Measurements from ENCODE around the genes DPEP3 and HAS3.

GRCh38 chr16:67980176-67980888, at the start of gene DPEP3:
DPEP3 (minus strand) TSS chr16:67980499.
- PRO-cap = no peak

DNA sequence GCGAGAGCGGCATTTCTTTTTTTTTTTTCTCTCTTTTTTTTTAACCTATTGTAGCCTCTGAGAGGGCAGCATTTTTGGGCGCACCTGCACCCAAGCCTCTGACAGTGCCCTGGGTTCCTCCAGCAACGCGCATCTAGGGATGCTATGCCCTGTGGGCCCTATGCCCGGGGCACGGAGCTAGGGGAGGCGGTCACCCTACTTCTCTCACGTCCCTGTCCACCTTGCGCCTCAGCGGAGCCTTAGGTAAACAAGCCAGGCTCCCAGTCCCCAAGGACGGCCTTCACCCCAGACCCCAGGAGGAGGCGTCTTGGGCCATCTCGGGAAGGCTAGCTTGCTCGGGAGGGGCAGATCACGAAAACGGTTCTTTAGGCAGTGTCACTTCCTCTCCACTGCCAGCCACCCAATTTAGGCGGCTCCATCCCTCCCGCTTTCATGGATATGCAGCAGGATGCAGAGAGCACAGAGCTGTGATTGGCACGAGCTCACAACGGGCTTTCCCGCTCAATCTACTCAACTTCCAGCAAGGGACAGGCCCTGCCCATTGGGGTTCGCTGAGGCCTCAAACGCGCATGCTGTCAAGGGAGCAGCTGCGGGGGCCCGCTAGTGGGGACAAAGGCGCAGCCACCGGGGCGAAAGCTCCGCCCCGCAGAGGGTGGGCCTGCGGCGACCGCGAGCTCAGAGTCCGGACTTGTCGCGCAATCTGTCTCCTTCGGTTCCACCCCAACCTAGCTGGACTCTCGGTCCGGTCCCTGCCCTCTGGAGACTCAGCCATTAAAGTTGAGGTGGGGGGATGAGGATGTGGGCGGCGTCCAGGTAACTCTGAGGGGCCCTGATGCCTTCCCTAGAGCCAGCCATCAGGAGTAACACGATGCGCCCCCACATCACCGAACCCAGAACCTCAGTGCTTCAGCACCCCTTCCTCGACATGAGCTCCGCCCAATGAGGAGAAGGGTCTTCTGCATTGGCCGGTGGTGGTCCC, 768 bp upstream of the NFATC3 start:
- PRO-cap = bidirectional peak, plus-strand start at position 433 of the sequence, minus-strand start at position 432 of the sequence; bidirectional peak, plus-strand start at position 663 of the sequence, minus-strand start at position 508 of the sequence

GRCh38 chr16:68086716-68087246, 1.6 kb downstream of the NFATC3 start:
- PRO-cap = no peak

- PRO-cap = no peak
Measured at GRCh38 chr16:68097190-68097661, 12.1 kb downstream of the NFATC3 start.

DNA sequence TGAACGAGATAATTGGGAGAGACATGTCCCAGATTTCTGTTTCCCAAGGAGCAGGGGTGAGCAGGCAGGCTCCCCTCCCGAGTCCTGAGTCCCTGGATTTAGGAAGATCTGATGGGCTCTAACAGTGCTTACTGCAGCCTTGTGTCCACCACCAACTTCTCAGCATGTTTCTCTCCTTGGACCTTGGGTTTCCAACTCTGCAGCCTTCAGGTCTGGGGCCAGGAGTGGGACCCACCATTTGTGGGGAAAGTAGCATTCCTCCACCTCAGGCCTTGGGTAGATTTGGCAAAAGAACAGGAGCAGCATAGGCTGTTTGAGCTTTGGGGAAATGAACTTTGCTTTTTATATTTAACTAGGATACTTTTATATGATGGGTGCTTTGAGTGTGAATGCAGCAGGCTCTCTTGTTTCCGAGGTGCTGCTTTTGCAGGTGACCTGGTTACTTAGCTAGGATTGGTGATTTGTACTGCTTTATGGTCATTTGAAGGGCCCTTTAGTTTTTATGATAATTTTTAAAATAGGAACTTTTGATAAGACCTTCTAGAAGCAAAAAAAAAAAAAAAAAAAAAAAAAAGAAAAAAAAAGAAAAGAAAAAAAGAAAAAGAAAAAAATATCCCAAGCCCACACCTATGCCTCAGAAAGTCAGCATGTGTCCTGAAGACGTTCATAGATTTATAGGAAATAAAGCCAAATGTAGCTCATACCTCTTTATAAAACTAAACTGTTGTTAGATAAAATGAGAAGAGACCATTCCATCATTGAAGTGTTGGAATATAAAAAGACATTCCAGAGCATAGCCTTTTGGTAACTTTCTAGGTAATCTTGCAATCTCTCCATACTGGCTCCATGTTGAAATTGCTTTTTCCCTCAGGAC, 9.3 kb downstream of the ESRP2 start:
- PRO-cap = no peak

DNA sequence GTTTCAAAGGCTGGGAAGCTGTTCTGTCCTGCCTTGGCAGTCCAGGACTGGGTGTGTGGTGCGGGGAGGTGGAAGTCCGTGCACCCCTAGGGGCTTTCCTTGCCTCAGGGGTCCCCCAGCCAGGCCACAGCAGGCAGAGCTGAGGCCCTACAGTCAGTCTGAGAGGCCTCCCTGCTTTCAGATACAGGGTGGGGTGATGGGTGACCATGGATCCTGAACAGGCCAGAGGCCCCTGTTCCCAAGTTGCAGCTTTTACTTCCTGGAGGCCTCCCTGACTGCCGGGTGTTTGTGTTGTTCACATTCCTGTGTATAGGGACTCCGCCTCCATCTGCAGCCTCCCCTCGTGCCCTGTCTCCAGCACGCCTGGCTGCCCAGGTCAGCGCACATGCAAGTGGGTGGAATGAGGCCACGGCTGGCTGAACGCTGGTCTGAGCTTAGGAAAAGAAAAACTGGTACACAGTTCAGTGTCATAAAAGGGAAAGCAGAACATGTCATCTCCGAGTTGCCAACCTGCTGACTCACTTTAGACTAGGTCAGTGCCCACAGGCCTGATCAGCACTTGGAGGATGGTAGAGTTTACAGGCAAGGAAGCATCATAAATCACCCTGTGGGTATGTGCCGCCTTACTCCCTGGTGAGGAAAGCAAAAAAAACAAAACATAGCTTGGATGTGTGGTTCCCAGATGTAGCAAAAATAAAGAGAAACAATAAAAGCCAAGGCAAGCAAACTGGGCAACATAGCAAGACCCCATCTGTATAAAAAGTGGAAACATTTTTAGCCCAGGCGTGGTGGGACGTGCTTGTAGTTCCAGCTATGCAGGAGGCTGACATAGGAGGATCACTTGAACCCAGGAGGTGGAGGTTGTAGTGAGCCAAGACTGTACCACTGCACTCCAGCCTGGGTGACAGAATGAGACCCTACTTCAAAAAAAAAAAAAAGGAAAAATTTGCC, 6.2 kb upstream of the SLC7A6 start:
- PRO-cap = no peak

DNA sequence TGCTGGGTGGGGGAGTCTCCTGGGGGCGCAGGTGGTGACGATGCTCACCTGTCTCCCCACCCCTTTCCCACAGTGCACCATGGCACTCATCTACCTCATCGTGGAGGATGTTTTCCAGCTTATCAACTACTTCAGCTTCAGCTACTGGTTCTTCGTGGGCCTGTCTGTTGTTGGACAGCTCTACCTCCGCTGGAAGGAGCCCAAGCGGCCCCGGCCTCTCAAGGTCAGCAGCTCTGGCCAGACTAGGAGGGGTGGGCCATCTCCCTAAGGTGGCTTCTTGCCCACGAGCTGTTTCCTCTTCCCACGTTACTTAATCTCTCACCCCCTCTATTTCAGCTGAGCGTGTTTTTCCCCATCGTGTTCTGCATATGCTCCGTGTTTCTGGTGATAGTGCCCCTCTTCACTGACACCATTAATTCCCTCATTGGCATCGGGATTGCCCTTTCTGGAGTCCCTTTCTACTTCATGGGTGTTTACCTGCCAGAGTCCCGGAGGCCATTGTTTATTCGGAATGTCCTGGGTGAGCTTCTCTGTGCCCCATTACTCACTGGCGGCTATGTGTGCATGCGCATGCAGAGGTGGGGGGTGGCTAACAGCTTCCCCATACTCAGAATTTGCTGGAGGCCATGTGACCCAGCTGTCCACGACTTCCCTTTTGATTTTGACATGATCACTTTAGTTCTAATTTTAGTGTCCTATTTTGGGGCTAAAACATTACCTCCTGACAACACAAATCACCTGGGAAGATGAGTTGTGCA, 14.3 kb downstream of the SLC7A6OS start:
- PRO-cap = no peak

DNA sequence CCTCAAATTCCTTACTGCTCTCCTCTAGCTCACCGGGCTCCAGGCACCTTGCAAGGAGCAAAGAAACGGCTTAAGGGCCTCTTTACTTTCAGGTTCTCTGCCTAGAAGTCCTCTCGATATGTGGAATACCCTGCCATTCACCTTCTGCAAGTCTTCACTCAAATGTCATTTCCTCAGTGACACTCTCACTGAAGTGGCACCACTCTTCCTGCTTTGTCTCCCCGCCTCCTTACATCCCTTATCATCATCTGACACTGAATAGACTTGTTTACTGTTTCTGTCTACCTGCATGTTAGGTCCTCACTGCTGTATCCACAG, 965 bp downstream of the SLC7A6OS start:
- PRO-cap = no peak

DNA sequence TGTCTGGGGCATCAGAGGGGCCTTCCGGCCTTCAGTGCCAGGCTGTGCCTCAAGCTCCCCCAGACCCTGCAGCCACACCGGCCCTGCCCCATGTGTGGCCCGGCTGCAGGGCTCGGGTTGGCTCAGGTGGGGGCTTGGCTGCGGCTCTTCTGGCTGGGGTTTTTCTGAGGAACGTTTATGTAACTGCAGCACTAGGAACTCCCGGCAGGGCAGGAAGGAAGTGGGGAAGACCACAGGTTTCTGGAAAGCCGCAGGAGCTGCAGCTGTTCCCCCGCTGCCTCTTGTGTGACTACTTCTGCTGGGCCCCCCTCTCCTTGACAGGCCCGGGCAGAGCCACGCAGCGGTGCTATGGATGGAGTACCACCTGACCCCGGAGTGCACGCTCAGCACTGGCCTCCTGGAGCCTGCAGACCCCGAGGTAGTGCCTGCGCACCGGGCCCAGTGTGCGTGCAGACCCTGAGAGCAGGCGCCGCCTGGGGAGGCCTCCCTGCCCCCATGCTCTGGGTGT, 45.6 kb downstream of the PRMT7 start:
- PRO-cap = no peak

- PRO-cap = bidirectional peak, plus-strand start at chr16:68470785, minus-strand start at chr16:68470644
Measured at GRCh38 chr16:68470387-68471152, 22.3 kb upstream of the SMPD3 start.

DNA sequence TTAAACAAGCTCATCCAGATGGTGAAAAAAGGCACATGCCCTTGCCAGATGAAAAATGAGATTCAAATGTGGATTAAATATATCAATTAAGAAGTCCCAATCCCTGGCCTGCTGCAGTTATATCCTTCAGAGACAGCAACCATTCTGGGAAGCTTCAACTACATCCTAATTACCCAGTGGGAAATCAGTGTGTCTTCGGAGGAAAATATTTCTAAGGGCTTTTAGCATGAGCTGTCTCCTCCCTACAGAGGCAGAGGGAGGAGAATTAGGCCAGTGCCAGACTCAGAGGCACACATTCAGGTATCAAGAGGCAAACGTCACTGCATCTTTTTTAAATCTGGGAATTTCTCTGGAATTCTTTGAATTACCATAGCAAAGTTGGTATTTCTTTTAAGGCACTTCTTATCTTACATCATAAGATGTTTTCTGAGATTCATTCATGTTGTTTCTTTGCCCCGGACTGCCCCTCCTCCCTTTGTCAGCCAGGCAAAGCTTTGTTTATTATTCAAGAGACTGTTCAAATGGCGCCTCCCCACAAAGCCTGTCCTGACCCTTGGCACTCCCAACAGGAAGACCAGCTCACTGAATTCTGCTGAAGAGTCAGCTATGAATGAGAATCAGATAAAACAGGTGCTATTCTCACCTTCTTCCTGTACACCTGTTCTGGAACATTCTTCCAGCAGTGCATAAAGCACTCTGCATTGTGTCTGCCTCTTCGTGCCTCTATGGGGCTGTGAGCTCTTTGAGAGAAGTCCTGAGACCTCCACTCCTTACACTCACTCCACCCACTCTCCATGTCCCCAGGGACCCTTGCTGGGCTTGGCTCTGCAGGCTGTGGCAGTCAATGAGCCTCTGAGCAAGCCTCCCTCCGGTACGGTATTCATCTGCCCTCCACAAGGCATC, 38.4 kb upstream of the SMPD3 start:
- PRO-cap = no peak

DNA sequence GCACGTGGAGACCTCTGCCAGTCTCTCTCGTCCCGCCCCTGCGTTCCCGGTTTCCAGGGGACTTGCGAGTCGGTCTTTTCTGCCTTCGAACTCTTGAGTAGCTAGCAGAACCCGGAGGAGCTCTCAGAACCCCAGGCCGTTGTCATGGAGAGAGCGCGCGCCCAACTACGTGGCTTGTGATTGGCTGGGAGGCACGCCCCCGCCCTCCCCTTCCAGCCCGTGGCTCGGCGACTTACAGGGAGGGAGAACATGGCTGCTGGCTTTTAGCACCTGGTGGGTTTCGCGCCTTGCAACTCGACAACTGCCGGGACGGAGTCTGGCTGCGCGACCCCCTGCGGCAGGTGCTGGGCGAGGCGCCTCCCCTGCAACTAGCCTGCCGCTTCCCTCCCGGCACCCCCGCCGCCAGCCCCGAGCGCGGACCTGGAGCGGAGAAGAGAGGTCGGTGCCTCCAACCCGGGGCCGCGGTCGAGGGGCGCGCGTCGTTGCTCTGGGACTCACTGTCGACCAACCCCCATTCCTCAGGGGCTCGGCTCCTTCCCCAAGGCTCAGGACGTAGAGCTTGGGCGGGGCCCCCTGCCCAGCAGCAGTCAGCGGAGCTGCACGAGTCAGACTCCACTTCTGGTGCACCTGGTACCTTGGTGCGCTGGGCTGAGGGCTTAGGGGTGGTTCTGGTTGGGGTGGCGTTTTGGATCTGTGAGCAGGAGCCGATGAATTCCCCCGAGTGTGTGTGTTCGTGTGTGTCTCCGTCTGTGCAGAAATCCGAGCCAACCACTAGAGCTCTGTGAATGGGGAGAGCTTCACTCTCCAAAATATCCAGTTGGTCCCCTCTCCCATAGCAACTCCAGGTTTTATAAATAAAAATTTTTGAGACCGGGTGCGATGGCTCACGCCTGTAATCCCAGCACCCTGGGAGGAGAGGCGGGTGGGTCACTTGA, 8.9 kb upstream of the ZFP90 start:
- PRO-cap = bidirectional peak, plus-strand start at position 227 of the sequence, minus-strand start at position 95 of the sequence

- PRO-cap = bidirectional peak, plus-strand start at chr16:68642624, minus-strand start at chr16:68642620
Measured at GRCh38 chr16:68642431-68643129, 2.5 kb upstream of the CDH3 start.

DNA sequence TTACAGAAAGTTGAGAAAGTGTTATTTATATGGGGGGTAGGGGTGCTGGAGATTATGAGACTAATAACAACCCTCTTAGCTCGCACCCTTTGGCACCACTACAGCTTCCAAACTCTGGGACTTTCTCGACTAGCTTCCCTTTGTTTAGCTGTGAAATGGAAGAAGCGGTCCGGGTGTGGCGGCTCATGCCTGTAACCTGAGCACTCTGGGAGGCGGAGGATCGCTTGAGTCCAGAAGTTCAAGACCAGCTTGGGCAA, 904 bp upstream of the CDH3 start:
- PRO-cap = no peak

DNA sequence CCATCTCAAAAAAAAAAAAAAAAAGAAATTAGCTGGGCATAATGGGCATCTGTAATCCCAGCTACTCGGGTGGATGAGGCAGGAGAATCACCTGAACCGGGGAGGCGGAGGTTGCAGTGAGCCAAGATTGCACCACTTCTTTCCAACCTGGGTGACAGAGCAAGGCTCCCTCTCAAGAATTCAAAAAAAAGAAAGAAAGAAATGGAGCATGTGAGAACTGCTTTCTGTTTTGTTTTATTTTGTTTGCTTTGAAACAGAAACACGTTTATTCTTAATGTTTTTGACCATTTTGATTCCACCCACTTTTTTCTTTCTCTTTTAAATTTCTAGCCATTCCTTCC, 47.9 kb downstream of the TANGO6 start:
- PRO-cap = no peak

- PRO-cap = no peak
Measured at GRCh38 chr16:68985746-68986436, 119.6 kb upstream of the HAS3 start.

DNA sequence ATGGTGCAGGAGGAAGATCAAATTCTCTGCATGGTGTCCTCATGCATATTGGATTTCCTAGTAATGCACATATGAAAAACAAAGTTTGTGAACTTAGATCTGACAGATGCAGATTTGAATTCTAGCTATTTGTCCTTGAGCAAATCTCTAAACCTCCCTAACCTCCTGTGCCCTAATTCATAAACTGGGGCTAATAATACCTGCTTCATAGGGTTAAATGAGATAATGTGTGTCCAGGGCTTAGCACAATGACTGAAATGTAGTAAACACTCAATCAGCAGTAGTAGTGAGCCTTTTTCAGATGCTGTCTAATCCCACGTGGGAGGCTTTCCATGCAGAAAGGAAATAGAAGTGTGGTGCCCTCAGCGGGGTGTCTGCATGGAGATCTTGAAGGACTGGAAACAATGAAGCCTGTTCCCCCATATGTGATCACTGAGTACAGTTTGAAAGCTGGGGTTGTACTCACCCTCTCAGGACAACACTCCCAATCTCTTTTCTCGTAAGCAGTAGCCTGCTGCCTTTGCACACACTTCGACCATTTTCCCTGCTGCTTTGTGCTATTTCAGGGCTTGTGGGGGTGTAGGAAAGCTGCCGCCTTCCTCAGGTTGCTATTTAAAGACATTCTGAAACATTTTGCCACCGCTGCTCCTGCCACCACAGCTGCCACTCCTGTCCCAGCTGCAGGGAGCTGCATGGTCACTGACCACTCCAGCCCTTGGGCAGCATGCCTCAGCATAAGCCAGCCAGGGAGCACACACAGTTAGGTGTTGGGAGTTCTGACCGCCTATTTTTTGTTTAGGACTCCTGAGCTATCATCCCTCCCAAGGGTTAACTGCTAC, 40.7 kb upstream of the HAS3 start:
- PRO-cap = no peak

- PRO-cap = bidirectional peak, plus-strand start at chr16:69106222, minus-strand start at chr16:69106071
Measured at GRCh38 chr16:69105413-69106466, at the start of gene HAS3. HAS3 (plus strand) TSS chr16:69105653.

GRCh38 chr16:69186508-69186941, 439 bp upstream of the SNTB2 start:
- PRO-cap = bidirectional peak, plus-strand start at chr16:69186755, minus-strand start at chr16:69186585

DNA sequence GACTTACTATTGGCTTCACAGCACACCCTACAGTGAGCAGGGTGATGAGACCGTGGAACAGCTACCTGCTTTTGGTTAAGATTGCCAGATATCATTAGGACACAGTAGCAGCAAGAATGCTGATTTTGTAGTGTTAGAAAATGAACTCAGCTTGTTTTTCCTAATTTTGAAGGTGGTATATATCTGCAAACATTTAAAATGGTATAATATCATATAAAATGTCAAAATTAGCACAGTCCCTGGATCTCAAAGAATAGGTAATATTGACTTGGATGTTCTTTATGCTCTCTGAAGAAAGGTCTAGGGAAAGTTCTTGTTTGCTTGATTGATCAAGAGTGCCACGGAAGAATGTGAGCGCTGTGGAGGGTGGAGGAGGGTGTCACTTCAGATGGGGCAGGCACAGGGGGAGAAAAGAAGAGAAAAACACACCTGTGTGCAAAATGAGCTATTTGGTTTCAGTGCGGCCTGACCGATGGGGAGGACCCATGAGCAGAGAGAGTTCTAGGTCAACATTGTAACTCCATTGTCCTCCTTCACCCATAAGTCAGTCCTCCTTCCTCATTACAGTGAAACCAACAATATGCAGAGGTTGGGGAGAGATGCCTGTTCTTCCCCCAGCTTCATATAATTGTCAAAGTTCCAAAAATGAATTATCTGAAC, 8.9 kb upstream of the VPS4A start:
- PRO-cap = no peak

Measured in bronchial lymph node (tissue), 1 donor.